Choroid plexus epithelial cell (primary cell): Measurements from ENCODE around the genes MESP1 and SEMA4B.

DNA sequence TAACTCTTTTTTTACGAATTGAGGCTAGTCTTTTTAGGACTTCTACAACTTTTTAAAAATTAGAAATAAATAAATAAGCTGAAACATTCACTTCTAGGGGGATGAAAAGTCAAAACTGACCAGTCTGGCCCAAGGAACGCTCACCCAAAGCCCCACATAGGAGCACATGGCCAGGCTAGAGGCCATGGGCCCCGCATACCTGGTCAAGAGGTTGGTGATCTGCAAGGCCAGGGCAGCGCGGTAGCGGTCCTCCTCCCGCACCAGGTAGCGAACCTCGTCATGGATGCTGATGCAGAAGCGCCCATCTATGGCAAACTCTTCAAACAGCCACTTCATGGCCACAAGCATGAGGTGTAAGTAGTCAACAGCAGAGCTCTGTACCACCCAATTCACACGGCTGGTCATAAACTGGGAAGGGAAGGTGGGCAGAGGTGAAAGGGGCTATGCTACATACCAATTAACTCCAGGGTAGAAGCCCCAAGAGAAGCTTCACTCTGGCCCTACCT, 16.2 kb downstream of the POLG start:
- RRBS, result no CpG with 5 or more reads among the region's 11 CpGs

GRCh38 chr15:89330154-89330450, 4.5 kb downstream of the POLG start:
- RRBS, result no CpG with 5 or more reads among the region's 5 CpGs

GRCh38 chr15:89430379-89431236, 65.8 kb downstream of the RHCG start:
- RRBS, result no CpG with 5 or more reads among the region's 47 CpGs

GRCh38 chr15:89441288-89441876, 55.0 kb downstream of the RHCG start:
- RRBS, result no CpG with 5 or more reads among the region's 3 CpGs

DNA sequence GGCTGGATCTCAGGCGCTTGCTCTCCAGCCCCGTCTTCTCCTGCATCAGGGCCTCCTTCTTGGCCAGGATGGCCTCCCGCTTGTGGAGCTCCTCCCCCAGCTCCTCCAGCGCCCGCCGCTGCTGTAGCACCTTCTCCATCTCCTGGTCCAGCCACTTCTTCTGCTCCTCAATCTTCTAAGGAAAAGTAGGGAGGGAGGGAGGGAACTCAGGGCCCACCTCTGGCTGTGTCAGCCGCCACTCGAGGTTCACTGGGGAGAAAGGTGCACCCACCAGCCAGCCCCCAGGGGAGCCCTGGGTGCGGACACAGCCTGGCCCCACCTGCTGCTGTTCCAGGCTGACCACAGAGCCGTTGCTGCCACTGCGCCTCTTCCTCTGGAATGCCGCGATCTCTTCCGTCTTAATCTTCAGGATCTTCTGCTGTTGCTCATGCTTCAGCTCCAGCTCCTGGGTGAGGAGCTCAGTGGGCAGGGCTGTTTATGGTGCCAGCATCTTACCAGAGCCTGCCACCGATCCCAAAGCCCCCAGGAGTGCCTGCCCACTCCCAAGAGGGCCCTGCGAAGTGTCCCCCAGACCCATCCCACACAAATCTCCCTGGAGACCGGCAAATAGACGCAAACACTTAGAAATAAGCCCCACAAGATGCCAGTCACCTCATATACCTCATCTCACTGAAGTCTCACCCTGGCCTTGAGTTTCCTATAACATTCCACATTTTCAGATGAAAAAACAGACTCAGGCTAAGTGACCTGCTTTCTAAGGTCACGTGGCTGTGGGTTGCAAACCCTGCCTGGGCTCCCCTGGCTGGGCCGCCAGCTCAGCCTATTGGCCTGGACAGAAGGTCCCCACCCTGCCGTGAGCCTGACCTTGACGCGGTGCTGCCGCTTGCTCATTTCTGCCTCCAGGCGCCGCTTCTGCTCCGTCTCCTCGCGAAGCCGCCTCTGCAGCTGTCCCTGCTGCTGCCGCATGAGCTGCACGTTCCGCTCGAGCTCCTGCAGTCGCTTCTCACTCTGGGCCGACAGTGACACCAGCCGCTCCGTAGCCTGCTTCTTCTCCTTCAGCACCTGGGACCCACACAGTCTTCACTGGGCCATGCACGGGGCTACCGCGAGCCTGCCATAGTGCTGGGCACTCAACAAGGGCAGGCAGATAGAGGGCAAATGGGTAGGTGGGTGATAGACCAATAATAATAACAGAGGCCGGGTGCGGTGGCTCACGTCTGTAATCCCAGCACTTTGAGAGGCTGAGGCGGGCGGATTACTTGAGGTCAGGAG, 22.0 kb downstream of the KIF7 start:
- RRBS, result no CpG with 5 or more reads among the region's 46 CpGs

- RRBS, result no CpG with 5 or more reads among the region's 11 CpGs
Measured at GRCh38 chr15:89667570-89667927, 11.6 kb downstream of the PLIN1 start.

- RRBS, result no CpG with 5 or more reads among the region's 15 CpGs
Measured at GRCh38 chr15:89669751-89670311, 9.3 kb downstream of the PLIN1 start.

DNA sequence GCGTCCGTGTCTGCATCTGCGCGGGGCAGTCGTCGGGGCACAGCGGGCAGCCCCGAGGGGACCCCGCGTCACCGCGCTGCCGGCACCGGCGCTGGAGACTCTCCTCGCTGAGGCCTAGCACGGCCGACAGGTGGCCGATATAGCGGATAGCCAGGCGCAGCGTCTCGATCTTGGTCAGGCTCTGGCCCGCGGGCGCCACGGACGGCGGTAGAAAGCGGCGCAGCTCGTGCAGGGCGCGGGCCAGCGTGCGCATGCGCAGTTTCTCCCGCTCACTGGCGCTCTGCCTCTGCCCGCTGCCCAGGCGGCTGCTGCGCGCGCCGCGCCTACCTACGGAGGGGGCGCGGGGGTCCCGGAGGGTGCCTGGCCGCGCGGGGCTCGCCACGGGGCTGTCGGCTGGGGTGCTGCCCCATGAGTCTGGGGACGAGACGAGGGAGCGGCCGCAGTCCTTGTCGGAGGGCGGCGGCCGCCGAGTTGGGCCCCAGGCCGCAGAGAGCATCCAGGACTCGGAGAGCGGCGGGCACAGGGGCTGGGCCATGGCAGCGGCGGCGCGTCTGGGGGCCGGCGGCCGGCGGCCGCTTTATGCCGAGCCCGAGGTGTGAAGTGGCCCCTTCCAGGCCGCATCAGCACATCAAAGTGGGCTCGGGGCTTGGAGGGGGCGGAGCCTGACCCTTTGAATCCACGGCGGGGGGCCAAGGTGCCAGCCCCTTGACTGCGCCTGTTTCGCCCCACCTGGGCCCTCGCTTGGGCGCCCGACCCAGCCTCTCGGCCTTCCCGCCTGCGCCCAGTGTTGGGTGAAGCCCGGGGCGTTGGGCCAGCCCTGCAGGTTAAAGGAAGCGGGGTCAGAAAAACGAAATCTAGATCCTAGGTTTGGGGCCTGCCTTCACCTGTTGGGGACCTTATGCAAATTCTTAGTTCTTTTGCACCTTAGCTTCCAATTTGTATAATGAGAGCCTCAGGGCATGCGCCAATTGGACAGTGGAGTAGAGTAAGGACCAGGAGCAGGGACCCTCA, at the start of gene MESP1:
MESP1 (minus strand) TSS at position 553 of the 1,011 bp plus-strand sequence.
- RRBS, result under 1% methylated on average over 6 of the region's 98 CpGs

- RRBS, result no CpG with 5 or more reads among the region's 14 CpGs
Measured at GRCh38 chr15:89799399-89800525, 14.9 kb downstream of the ANPEP start.

- RRBS, result no CpG with 5 or more reads among the region's 18 CpGs
Measured at GRCh38 chr15:89805177-89805870, 9.3 kb downstream of the ANPEP start.

GRCh38 chr15:89813527-89814542, 817 bp downstream of the ANPEP start:
- RRBS, result 1% methylated on average over 9 of the region's 43 CpGs

GRCh38 chr15:89857454-89857809, 36.4 kb downstream of the AP3S2 start:
- RRBS, result no CpG with 5 or more reads among the region's 1 CpG

- RRBS, result no CpG with 5 or more reads among the region's 6 CpGs
Measured at GRCh38 chr15:90028562-90029075, 27.5 kb downstream of the ZNF710 start.

DNA sequence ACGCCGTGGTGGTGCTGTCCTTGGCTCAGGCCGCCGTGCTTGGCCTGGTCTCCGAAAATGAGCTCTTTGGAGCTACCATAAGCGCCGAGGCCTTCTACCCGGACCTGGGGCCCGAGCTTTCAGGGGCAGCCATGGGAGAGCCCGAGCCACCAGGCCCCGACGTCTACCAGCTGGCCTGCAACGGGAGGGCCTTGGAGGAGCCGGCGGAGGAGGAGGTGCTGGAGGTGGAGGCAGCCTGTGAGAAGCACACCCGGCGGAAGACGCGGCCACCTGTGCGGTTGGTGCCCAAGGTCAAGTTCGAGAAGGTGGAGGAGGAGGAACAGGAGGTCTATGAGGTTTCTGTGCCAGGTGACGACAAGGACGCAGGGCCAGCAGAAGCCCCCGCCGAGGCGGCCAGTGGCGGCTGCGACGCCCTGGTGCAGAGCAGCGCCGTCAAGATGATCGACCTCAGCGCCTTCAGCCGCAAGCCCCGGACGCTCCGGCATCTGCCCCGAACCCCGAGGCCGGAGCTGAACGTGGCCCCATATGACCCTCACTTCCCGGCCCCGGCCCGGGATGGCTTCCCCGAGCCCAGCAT, 35.0 kb downstream of the IDH2 start:
- RRBS, result 89% methylated on average over 8 of the region's 45 CpGs

- RRBS, result no CpG with 5 or more reads among the region's 10 CpGs
Measured at GRCh38 chr15:90081560-90082104, 20.6 kb downstream of the IDH2 start.

DNA sequence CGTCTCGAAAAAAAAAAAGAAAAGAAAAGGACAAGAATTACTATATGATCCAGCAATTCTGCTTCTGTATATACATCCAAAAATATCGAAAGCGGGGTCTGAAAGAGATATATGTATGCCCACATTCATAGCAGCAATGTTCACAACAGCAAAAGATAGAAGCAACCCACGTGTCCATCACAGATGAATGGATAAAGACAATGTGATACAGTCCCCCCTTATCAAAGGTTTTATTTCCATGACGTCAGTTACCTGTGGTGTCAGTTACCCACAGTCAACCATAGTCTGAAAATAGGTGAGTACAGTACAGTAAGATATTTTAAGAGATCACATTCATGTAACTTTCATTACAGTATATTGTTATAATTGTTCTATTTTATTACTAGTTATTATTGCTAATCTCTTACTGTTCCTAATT, 5.3 kb downstream of the IDH2 start:
- RRBS, result no CpG with 5 or more reads among the region's 6 CpGs

GRCh38 chr15:90100380-90101012, 1.8 kb downstream of the IDH2 start:
- RRBS, result no CpG with 5 or more reads among the region's 11 CpGs

DNA sequence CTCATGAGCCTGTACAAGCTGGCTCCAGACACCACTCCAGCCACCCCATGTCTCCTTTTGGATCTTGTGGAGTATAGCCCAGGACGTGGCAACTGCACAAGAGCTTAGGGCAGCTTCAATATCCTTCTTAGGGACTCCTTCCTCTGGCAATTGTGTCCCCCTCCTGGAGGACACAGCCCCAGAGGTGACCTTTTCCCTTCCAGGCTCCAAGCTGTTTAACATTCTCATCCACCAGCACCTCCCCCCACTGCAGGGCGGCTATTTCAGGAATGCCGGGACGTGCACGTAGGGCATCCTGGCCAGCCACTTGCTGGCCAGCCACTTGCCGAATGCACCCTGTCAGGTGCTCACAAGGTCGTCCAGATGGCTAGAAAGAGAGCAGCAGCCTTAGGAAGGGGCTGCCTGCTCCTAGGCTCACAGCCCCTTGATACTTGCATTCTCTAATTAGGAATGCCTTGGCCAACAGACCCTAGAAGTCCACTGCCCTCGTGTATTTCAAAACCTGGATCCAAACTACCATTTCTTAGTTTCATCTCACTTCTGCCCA, 24.4 kb upstream of the IDH2 start:
- RRBS, result no CpG with 5 or more reads among the region's 8 CpGs

DNA sequence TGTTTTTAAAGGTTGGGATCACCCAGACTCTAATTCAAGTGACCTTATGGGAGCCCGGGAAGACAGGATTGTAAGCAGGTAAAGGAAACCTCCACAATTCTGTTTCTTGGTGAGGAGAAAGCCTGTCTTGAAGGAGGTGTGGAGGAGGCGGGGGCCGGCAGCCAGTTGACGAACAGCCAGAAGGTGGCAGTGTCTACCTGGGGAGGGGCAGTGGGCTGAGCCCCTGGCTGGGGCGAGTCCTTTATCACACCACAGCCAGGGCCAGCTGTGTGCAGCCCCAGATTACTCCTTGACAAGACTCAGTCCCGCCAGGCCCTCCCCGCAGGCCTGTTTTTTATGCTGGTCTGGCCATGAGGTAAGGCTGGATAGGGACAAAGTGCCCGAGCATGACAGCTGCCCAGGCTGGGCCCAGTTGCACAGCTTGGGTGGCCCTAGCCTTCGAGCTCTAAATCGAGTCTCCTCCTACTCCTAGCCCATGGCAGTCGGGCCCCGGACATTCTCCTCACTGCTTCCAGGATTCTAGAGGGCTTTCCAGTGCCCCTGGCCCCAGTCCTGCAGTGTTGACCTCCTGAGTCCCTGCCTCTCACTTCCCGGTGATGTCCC, 41.0 kb upstream of the IDH2 start:
- RRBS, result 35% methylated on average over 5 of the region's 13 CpGs

DNA sequence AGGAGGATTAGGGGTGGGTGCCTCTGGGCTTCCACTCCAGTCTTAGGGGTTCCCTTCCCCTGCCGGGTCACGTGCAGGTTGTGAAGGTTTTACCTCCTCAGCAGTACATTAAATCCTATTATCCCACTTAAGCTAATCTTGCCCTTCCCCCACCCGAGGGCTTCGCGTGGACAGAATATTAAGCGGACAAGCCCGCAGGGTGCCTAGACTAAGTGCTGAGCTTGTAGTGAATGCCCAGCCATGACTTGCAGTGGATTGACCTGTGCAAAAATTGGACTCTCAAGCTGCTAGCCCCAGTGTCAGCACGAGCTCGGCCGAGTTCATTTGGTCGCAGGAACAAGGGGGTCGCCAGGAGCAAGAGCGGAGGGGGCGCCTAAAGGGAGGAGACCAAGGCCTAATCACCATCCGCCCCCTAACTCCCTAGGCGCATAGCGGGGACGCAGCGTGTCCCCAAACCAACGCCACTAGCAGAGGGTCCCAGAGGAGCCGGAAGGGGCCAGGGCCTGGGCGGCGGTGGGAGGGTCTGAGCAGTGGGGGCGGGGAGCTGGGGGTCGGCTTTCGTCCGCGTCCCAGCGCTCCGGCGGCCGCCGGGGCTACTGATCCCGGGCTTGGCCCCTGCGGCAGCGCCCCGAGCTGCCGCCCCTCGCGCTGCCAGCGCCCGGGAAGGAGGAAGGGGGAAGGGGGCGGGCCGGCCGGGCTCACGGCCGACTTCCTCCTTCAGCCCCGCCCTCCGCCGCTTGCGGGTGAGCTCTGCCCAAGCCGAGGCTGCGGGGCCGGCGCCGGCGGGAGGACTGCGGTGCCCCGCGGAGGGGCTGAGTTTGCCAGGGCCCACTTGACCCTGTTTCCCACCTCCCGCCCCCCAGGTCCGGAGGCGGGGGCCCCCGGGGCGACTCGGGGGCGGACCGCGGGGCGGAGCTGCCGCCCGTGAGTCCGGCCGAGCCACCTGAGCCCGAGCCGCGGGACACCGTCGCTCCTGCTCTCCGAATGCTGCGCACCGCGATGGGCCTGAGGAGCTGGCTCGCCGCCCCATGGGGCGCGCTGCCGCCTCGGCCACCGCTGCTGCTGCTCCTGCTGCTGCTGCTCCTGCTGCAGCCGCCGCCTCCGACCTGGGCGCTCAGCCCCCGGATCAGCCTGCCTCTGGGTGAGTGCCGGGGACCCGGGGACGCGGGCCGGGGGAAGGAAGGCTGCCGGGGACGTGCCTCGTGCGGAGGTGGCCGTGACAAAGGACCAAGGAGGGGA, at the start of gene SEMA4B:
SEMA4B (plus strand) TSS at position 736 of the 1,239 bp plus-strand sequence.
- RRBS, result 1% methylated on average over 43 of the region's 105 CpGs